Neural cell (in vitro differentiated cells): ENCODE measurements around a stretch of chr11.

GRCh38 chr11:65380482-65381209 lies 1.8 kb downstream of the SLC25A45 start:
- RAMPAGE, long total RNA = no peak

DNA sequence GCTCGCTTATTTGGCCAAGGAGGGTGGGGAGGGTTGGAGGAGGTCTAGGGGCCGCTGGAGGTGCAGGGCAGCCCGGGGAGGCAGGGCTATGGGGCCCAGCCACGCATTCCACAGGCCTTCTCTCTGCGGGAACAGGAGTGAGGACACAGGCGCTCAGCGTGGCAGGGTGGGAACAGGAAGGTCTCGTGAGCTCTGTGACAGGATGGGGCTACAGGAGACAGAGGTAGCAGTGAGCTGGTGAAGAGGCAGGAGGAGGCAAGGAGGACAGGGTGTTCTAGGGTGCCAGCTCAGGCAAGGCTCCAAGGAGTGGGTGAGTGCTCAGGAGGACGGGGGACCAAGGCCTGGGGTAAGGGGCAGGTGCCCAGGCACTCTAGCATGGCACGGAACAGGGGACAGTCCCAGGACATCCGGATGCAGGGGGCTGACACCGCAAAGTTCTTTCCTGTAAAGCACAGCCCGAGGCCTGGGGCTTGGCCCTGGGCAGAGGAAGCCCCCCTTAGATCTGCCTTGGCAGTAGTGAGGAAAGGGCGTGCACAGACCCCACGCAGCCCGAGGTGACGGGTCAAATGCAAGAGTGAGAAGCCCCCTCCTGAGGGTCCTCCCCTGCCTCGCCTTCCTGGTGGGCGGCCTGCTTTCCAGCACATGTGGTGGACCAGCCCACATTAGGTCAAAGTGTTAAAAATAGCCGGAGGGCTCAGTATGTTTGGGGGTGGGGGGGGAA lies 31.4 kb downstream of the FRMD8 start:
- RAMPAGE, long total RNA = no peak

GRCh38 chr11:65425796-65426575 lies 39.5 kb downstream of the FRMD8 start:
- RAMPAGE, long total RNA = no peak

DNA sequence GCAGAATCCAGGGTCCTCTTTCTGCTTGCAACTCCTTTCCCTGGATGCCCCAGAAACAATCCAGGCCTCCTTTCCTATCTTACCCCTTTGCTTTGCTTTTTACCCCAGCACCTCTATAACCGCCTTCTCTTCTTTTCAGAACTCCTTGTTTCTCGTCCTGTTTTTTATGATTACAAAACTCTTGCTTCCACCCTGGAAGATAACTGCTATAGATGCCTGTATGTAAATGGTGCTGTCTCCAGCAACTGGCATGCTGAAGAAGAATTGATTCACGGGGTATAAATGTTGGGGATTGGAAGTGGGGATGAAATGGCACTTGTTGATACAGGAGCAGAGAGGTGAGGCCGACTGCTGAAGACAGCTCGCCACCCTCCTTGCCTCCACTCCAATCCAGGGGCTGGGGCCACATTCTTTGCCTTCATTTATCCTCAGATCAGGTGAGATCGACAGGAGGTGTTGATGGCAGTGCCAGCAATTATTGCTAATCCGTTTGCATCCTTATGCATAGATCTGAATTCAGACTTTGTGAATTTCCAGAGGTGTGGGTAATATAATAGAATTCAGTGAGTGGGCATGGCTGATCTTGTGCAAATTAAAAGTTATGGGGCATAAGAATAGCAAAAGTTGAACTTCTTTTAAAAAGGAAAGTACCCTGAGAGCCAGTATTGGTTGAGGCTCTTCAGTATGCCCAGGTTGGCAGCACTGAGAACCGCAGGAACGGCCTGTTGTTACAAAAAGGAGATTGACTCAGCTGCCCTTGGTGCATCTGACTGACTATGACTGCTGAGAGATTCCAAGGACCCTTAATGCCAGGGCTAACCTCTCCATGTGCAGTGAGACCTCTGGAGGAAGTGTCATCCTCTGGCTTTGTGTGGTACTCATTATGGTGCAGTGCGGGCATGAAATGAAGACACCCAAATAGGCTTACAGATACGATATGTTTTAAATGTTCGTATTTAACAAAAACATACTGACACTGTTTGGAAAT lies 41.5 kb downstream of the FRMD8 start:
- RAMPAGE, long total RNA = no peak

- RAMPAGE, long total RNA = no peak
Measured at GRCh38 chr11:65432042-65432923, 45.8 kb downstream of the FRMD8 start.

GRCh38 chr11:65435144-65435579 lies 48.7 kb downstream of the FRMD8 start:
- RAMPAGE, long total RNA = no peak

DNA sequence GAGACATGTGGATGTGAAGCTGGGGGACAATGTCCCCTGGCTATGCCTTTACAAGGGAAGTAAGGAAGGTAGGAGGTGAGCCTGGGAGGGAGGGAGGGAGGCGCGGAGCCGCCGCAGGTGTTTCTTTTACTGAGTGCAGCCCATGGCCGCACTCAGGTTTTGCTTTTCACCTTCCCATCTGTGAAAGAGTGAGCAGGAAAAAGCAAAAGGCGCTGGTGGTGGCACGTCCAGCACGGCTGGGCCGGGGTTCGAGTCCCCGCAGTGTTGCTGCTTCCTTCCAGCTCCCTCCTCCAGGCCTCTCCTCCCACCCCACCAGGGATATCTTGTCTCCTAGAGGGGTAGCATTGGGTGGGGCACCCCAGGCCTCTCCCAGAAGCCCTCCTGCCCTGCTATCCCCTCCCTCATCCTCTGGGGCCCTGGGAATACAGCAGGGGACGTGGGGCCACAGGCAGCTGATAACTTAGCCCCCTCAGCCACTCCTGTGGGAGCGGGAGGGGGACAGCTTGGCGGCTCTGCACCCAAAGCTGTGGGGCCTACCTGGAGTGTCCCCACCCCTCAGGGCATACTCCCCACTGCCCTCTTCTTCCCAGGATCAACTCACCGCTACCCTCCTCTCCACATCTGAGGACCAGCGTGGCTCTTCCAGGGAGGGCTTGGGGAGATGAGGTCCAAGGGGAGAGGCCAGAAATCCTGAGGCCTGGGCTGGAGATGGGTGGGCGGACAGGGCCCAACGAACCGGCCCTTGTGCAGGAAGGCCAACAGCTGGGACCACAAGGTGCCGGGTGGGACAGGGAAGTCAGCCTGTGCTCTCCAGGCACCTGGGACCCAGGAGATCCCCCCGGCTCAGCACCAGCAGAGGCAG lies 59.1 kb downstream of the FRMD8 start:
- RAMPAGE, long total RNA = no peak

DNA sequence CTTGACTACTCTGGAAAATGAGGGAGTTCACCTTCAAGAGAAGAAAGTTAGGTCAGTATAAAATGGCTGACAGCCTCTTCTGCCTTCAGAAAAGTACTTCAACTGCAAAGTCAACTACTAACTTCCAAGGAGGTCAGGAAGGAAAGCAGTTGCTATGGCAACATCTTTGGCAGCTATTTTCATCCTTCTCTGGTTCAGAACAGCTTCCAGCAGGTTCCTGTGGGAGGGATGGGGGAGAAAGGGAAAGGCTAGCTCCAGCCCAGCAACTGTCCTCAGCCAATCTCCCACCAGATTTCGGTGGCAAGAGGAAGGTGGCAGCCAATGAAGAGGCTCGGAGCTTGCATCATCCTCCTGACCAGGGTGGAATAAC lies 37.5 kb upstream of the SCYL1 start:
- RAMPAGE, long total RNA = no peak

DNA sequence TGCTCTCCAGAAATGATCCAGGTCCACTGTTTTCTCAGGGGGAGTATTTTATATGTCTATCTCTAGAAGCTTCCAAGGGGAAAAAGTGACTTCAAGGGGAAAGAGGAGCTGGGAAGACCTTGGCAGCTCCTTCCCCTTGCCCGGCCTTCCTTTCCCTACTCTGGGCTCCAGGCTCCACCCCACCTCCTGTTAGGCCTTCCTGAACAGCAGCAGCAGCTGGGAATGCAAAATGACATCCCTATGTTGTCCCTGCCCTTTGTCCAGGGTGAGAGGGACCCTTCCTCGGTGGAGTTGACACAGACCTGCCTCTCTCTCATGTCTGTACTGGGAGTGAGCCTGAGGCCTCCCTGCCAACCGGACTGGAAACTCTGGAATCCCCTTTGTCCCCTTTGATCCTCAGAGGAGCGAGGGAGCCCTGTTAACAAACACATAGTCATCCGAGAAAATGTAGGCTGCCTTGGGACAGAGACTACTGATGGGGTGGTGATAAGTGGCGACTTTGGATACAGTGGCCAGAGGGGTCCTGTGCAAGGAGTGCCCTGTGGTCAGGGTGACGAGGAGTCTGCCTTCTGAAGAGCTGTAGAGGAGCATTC lies 35.1 kb upstream of the SCYL1 start:
- RAMPAGE, long total RNA = no peak

GRCh38 chr11:65491551-65492549 lies 33.0 kb upstream of the SCYL1 start:
- RAMPAGE, long total RNA = no peak

DNA sequence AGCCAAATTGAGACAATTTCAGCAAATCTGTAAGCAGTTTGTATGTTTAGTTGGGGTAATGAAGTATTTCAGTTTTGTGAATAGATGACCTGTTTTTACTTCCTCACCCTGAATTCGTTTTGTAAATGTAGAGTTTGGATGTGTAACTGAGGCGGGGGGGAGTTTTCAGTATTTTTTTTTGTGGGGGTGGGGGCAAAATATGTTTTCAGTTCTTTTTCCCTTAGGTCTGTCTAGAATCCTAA lies 23.9 kb upstream of the SCYL1 start:
- RAMPAGE, long total RNA = no peak

- RAMPAGE, long total RNA = no peak
Measured at GRCh38 chr11:65505727-65506453, 19.0 kb upstream of the SCYL1 start.

DNA sequence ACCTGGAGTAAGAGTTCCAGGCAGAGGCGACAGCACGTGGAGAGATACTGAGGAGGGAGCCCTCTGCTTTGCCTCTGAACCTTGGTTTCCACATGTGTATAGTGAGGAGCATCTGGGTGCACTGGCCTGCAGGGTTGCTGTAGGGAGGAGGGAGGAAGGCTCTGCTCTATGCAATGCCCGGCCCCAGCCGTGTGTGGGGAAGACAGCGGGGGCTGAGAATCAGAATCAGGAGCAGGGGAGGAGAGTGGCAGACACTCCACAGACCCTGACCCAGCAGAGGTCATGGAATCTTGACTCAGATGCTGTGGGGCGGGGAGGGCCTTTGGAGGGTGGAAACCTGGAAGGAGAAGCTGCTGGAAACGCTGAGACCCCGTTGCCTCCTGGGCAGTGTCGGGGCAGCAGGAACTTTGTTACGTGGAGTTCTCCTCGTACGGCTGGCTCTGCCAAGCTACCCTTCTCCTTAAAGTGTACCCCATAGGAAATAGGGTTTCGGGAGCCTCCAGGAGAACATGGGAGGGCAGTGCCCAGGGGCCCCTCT lies 4.1 kb downstream of the SCYL1 start:
- RAMPAGE, long total RNA = no peak

DNA sequence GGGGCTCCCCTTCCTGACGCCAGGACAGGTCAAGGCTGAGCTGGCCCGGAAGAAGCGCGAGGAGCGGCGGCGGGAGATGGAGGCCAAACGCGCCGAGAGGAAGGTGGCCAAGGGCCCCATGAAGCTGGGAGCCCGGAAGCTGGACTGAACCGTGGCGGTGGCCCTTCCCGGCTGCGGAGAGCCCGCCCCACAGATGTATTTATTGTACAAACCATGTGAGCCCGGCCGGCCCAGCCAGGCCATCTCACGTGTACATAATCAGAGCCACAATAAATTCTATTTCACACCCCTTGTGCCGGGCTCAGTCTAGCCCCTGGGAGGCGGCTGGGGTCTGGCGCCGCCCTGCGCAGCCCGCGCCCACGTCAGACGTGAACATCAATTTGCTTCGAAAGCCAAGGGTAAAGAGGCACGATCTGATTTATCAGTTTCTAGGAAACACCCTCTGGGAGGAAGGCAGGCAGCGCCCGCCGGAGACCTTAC lies 13.6 kb downstream of the SCYL1 start:
- RAMPAGE, long total RNA = no peak

DNA sequence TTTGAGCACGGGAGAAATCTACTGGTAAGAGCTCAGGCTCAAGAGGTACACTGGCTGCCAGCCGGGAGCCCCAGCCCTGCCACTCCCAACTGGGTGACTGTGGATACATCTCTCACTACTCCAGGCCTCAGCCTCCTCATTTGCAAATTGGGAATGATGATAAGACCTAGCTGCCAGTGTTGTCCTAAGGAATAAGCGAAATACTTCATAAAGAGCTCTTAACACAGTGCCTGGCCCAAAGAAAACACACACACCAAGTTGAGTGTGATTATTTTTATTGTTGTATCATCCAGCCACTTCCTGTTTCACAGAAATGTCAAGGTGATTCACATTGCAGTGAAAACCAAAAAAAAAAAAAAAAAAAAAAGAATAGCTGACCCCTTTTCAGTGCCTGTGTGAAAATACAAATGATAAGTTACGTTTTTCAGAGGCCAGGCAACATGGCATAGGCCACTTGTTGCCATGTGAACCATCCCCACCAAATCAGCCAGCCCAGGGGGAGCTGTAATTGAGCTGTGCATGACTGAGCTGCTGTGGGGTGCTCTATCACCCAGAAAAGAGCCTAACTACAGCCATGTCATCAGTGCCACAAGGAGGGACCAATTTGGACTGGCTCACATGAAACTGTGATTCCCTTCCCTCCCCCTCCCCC lies 4.4 kb upstream of the ZNRD2 start:
- RAMPAGE, long total RNA = no peak

- RAMPAGE, long total RNA = no peak
Measured at GRCh38 chr11:65574289-65574916, 1.4 kb upstream of the EHBP1L1 start.

DNA sequence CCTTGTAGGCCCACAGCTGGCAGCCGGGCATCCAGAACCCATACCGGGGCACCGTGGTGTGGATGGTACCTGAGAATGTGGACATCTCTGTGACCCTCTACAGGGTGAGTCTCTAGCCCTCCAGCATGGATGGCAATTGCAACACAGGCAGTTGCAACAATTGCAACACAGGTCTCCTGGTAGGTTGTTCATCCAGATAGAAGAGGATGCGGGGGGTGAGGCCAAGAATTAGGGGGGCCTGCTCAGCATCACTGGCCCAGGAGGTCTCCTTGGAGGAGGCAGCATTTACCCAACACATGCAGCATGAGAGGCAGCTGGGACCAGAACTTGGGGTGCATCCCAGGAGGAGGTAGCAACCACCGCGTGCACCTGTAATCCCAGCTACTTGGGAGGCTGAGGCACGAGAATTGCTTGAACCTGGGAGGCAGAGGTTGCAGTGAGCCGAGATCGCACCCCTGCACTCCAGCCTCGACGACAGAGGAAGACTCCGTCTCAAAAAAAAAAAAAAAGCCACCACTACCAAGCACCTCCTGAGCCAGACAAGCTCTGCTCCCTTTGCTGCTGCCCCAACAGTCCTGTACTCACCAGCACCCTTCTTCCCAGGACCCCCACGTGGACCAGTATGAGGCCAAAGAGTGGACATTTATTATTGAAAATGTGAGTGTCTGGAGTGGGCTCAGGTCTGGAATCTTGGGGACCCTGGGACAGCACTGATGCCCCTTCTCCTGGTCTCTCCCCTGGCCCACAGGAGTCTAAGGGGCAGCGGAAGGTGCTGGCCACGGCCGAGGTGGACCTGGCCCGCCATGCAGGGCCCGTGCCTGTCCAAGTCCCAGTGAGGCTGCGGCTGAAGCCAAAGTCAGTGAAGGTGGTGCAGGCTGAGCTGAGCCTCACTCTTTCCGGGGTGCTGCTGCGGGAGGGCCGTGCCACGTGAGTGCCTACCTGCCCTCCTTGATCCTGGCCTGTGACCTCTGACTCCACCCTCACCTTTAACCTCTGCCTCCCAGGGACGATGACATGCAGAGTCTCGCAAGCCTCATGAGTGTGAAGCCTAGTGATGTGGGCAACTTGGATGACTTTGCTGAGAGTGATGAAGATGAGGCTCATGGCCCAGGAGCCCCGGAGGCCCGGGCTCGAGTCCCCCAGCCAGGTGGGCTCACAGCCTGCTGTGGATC lies 3.9 kb downstream of the EHBP1L1 start:
- RAMPAGE, long total RNA = no peak

DNA sequence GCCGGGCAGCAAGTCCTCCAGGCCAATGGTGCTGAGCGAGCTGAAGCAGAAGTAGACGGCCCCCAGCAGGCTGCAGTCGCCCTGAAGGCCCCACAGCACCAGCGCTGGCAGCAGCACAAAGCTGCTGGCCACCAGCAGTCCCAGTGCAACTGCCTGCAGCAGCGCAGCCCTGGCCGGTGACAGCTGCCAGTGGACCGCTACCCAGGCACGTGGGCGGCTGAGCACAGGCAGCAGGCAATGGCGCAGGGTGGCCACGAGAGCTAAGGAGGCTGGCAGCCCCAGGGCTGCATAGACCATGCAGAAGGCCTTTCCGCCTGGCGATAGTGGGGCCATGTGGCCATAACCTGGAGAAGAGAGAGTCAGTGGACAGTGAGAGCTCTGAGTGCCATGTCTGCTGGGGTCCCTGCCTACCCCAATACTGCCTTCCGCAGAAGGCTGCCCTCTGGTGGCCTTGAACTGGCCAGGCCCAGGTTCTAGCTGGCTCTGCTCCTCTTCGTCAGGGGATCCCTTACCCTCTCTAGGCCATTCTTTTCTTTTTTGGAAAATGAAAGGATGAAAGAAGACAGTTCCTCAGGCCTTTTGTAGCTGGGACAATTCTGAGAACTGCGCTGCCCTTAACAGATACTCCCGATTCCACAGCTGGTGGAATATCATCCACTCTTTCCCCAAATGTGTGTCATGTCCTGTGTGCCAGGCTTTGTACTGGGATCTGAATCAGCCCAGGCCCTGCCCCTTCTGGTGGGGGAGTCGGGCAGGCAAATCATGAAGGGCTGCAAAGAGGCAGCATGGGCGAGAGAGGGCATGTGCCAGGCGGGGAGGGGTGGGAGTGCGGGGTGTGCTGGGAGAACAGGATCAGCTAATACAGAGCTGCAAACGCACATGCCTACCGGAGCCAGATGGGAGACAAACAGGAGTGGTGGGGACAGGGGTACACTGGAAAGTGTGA lies 1.8 kb downstream of the KCNK7 start:
- RAMPAGE, long total RNA = no peak

- RAMPAGE, long total RNA = no peak
Measured at GRCh38 chr11:65597729-65598852, 2.5 kb upstream of the KCNK7 start.

- RAMPAGE, long total RNA = no peak
Measured at GRCh38 chr11:65621203-65621785, 5.7 kb downstream of the PCNX3 start.